ENCODE results near the gene ARL8A.

- RRBS = no CpG with 5 or more reads among the region's 8 CpGs
Measured at GRCh38 chr1:201997240-201997550, 13.2 kb upstream of the ELF3 start.

DNA sequence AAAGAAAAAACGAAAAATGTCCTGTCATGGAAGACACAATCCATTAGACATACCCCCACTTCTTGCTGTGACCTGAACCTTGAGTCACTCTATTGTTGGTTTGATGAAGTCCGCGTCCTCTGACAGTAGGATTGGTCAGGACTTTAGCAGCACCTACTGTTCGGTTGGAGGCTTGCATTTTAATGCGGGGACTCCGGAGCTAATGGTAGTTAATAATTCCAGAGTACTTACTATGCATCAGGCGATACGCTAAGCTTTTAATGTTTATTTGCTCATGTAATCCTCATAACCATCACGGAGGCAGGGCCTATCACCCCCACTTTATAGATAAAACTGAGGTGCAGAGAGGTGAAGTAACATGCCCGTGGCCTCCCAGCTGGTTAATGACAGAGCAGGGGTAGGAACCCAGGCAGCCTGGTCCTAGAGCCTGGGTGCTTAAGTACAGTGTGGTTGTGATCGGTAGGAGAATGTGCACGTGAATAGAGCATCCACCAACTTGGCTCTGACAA lies 7.8 kb upstream of the ELF3 start:
- RRBS = no CpG with 5 or more reads among the region's 12 CpGs

- RRBS = no CpG with 5 or more reads among the region's 6 CpGs
Measured at GRCh38 chr1:202015839-202016506, 5.6 kb downstream of the ELF3 start.

DNA sequence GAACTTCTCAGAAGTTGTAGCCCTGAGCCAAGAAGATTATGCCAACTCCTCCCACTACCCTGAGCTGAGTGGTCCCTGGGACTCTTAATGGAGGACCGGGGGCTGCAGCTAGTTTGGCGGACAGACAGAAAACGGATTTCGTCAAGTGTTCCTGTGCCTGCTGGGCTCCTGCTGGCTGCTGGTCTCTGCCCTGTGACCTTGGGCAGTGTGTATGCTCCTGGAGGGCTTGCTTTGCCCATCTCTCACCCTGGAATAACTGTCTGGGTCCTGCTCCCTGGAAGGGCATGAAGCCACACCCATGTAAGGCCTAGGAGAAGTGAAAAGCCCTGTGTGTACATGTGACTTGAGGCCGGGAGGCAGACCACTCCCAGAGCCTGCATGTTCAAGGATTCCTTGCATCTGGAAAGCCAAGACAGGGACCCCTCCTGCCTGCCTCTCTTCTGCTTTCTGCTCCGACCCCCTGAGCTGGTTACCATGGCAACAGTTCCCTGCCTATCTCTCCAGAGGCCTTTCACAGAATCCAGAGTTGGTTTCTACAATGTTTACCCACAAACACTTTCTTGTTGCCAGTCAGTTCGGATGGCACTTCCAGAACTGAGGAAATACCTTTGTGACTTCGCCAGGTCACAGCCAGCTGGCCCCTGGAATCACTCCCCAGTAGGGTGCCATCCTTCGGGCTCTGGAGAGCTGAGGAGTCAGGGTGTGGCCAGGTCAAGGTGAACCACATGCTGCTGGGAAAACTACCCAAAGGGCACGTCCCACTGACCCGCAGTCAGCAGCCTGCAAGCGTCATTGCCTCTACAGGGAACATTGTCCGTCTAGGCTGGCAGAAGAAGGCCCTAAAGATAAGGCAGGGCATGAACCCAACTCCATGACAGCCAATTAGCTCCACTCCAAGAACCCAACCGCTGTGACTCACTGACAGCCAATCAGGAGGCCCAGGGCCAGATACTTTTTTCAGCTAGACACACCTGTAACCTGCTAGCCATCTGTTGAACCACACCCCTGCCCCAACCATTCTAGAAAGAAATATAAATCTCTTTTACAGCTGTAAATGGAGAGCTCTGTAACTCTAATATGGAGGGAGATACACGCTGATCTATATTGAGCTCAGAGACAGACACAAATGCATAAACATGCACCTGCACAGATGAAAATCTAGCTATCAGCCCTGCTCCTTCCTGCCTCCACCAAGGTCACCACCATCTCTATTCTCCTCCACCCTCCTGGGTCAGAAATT lies 14.6 kb upstream of the GPR37L1 start:
- RRBS = no CpG with 5 or more reads among the region's 15 CpGs

GRCh38 chr1:202128704-202128944 lies 5.9 kb downstream of the GPR37L1 start:
- RRBS = no CpG with 5 or more reads among the region's 1 CpG

GRCh38 chr1:202137771-202138762 lies 6.5 kb downstream of the ARL8A start:
- RRBS = no CpG with 5 or more reads among the region's 30 CpGs

DNA sequence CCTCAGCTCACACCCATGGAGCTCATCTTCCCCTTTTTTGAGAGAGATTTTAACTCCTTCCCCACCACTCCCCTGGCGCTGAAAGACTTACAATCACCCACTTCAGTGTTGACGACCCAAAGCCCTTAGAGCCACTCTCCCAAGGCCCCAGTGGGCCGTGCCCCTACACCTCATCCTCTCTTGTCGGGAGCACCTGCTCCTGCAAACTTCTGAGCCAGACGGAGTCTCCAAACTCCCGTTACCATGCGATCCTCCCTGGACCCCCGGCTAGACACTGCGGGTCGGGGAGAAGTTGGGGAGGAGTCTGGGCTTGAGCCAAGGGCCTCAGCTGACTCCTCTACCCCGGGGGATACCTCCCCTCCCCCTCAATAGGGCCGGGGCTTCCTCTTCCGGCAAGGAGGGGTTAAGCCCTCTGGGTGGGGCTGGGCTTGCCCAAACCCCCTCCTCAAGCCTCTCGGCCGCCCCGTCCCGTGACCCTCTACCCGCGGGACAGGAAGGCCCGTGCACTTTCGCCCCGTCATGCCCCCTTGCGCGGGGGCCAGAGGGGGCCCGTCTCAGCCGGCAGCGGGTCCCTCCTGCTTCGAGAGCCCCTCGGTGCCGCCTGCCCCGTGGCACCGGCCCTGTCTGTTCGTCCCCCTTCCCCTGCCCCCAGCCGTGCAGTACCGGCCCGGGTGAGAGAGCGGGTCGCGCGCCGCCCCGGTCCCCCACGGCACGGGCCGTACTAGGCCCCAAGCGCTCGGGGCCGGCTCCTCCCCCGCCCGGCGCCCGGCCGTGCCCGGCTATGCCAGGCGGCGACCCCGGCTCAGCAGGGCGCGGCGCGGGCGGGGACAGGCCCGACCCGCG lies 747 bp downstream of the ARL8A start:
- RRBS = 3% methylated on average over 30 of the region's 65 CpGs

DNA sequence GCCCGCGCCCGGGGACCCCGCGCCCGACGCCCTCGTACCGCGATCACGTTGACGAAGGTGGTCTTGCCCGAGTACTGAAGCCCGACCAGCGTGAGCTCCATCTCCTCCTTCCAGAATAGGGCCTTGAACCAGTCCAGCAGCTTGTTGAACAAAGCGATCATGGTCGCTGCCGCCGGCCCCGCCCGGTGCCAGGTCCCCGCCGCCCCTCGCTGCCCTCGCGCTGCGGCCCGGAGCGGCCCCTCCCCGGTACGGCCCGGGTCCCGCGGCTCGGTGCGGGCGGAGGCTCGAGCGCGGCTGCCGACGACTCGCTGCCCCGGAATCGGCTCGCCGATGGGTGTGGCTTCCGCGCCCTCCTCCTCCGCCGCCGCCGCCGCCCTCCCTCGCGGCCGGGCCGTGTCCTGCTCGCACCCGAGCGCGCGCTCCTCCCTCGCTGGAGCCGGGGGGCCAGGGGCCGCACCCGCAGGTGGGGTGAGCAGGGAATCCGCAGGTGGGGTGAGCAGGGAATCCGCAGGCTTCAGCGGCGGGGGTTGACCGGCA lies at the start of gene ARL8A:
Gene ARL8A, minus strand, starts transcription at position 326 of the 537 bp plus-strand sequence.
- RRBS = 2% methylated on average over 51 of the region's 72 CpGs

- RRBS = no CpG with 5 or more reads among the region's 6 CpGs
Measured at GRCh38 chr1:202223092-202223573, 29.5 kb downstream of the LGR6 start.

- RRBS = no CpG with 5 or more reads among the region's 4 CpGs
Measured at GRCh38 chr1:202349391-202349609, 801 bp downstream of the PPP1R12B start.

- RRBS = no CpG with 5 or more reads among the region's 4 CpGs
Measured at GRCh38 chr1:202349610-202350050, 1.1 kb downstream of the PPP1R12B start.

GRCh38 chr1:202520141-202521270 lies 172.0 kb downstream of the PPP1R12B start:
- RRBS = no CpG with 5 or more reads among the region's 2 CpGs

GRCh38 chr1:202581072-202581960 lies 128.9 kb downstream of the SYT2 start:
- RRBS = no CpG with 5 or more reads among the region's 5 CpGs

GRCh38 chr1:202588993-202590134 lies 120.9 kb downstream of the SYT2 start:
- RRBS = no CpG with 5 or more reads among the region's 10 CpGs

DNA sequence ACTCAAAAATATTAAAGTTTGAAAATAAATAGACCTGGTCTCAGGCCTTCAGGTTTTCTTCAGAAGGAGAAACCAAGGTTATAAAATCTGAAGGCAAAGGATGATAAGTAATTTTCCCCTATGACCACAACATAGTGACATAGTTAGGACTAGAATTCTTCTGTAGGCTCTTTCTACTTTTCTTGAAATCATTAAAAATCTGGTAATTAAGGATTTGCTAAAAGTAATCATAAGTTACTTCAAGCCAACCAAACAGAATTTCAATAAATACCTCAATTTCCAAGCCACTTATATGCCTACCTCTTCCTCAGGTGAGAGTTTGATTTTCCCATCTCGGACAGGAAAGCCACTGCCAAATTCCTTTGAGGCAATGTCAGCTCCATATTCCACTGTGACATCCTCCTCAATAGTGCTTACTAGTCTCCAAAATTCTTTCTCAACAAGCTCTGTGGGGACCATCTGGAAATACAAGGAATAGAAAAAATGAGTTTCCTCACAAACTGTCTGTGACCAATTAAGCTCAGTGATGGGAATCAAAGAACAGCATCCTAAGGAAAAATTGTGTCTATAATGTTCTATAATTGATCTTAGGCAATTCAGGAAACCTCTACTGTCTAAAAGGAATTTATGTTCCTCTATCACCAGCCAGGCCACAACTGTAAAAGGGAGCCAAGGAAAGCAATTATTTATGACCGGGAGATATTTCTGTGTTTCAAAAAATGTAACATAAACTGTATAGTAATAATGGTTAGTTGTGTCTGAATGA lies 46.0 kb upstream of the SYT2 start:
- RRBS = no CpG with 5 or more reads among the region's 2 CpGs

- RRBS = 6% methylated on average over 26 of the region's 52 CpGs
Measured at GRCh38 chr1:202811045-202811792, 3.0 kb upstream of the KDM5B start.

- RRBS = no CpG with 5 or more reads among the region's 2 CpGs
Measured at GRCh38 chr1:202857177-202857450, 31.8 kb downstream of the RABIF start.

DNA sequence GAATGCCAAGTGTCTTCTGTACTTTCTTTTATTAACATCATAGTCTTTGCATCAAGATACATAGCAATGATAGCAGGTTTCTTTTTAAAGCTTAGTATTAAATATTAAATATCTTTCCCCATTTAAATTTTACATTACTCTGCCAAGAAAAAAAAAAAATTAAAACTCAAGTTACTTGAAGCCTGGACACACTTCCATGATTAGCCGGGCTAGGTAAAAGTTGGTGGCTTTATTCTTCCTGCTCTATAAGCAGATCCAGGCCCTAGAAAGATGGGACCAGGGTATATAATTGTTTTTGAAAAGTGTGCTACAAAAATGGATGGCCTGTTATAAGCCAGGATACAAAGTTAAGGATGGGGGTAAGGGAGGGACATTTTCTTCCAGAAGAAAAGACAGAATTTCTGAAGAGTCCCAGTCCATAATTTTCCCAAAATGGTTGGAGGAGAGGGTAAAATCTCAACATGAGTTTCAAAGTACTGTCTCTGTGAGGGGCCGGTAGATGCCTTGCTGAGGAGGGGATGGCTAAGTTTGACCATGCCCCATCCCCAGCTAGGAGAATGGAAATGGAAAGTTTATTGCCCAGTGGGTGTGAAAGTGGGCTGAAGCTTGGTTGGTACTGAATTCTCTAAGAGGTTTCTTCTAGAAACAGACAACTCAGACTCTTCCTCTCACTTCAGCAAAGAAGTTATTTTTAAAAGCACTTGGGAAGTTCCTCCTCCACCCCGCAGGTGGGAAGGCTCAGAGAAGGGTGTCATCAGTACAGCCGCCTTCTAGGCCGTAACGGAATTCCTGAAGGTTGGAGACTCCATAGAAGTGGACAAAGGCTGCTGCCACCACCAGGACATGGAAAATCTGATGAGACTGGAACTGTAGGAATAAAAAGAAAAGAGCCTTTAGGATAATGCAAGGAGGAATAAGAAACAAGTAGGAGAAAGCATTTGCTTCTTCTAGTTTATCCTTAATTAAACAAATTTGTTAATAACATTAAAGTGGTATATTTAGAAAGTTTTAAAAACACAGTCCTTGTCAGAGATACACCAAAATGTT lies 14.1 kb upstream of the KLHL12 start:
- RRBS = no CpG with 5 or more reads among the region's 6 CpGs

DNA sequence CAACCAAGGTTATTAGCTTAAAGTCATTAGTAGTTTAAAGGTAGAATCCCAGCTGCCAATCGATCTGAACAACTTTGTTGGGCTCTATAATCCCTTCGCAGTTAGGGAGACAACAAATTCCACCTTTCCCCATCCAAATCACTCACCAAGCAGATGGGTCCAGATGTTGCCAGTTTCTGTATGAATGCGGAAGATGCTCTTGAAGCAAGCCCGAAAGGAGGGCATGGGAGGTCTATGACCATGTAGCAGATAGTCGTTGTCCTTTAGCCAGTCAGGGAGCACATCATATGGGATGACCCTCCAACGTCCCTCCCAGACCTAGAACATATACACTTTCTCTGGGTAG lies 11.8 kb downstream of the ADIPOR1 start:
- RRBS = no CpG with 5 or more reads among the region's 6 CpGs

Data from iris pigment epithelial cell (primary cell).